Umbilical cord (tissue), 2 donors: ENCODE results near the genes DDX18 and SCTR.

GRCh38 chr2:117012272-117012562, 802.3 kb upstream of the DDX18 start:
- RAMPAGE, long total RNA, result no peak

DNA sequence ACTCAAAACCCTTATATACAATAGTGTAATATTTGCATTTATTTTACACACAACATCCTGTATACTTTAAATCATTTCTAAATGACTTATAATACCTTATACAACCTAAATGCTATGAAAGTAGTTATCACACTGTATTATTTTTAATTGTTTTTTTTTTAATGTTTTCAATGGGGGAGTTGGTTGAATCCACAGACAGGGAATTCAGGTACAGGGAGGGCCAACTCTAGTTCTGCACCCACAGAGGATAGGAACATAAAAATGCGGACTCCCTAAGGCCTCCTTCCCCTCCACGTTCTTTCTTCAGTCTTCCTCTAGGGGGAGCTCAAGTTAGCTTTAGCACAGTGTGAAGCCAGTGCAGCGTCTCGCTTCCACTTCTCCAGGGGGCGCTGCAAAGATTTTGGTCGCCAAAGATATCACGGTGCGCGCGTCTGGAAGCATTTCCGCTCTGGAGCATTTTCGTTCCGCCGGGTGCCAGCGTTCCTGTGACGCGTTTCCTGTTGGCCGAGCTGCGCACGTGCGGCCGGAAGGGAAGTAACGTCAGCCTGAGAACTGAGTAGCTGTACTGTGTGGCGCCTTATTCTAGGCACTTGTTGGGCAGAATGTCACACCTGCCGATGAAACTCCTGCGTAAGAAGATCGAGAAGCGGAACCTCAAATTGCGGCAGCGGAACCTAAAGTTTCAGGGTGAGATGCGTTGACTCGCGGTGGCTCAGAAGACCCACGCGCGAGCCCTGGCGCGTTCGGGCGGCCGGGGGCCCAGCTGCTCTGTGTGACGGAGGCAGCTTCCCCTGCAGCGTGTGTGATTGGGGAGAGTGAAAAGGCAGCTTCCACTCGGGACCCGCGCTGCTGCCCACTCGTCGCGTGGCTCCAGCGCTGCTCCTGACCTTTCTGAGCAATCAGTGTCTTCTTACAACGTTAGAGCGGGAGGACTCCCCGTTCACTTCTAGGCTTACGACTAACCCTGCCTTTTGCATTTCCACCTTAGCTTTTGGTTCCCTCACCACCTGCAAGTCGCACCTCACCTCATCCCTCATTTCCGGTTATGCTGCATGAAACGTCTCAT, at the start of gene DDX18:
TSS of gene DDX18 (plus strand) at position 516 of the 1,066 bp plus-strand sequence.
- RAMPAGE, long total RNA, result start-site peak on the plus strand centred at position 531 of the sequence, 40 bp wide, 243 and 200 reads in 2 replicates

GRCh38 chr2:117815242-117815566, 713 bp downstream of the DDX18 start:
- RAMPAGE, long total RNA, result no peak

DNA sequence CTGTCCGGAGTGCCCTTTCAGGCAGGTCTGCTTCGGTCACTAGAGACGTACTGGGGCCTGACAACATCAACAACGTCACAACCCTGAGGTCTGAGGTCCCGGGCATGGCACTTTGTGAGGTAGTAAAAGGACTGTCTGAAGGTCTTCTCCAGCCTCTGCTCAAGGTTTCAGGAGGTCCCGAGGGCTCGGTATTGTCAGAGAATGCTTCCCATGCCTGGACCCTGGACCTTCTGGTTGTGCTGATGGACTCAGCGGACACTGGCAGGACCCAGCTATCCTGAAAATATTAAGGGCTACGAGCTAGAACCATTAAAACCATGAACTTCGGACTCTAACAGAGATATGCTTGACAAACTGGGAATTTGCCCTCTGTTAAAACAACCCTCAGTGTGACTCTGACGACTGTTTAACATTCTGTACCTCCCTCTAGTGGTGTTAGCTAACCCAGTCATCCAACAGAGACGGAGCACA, 96.6 kb downstream of the CCDC93 start:
- RAMPAGE, long total RNA, result no peak

- RAMPAGE, long total RNA, result no peak
These were observed 67.3 kb downstream of the CCDC93 start for GRCh38 chr2:117946565-117946972.

DNA sequence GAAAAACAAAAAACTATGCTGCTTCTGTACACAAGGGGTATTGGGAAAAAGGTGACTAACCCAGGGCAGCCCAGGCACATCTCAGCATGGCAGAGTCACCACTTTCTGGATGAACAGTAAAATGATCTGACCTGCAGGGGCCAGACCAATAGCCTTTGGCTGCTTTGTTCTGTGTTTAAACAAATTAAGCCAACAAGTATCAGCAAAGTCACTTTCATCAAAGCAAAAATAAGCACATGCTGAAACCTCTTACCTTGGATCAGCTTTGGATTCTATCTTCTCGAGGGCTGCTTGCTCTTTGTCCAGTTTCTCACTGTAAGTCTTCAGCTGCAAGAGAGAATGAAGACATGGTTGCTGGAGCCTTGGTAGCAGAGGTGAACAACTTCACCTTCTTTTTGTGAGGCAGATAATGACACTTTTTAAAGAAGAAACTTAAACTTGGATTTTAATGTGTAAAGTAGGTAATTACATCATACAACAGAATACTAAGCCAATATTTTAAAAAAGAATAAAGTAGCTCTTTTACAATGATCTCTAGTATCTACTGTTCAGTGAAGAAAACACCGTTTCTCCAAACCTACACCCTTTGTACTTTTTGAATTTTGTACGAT, 64.7 kb downstream of the CCDC93 start:
- RAMPAGE, long total RNA, result no peak

GRCh38 chr2:118015652-118016071, 1.8 kb upstream of the CCDC93 start:
- RAMPAGE, long total RNA, result no peak

- RAMPAGE, long total RNA, result no peak
These were observed 2.6 kb upstream of the INSIG2 start for GRCh38 chr2:118085592-118086152.

DNA sequence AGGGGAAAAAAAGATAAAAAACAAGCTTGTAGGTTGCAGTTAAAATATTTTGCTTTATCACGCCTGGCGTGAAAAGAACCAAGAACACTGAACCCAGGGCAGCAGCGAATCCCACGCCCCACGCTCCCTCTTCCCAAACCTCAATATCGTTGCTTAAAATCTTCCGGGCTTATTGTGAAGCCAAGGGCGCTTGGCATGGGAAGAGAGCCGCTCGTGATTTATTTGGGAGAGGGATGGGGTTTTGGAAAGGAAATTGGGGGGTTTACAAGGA, 135.1 kb downstream of the INSIG2 start:
- RAMPAGE, long total RNA, result no peak

GRCh38 chr2:118319084-118319718, 230.9 kb downstream of the INSIG2 start:
- RAMPAGE, long total RNA, result no peak

- RAMPAGE, long total RNA, result no peak
These were observed 60.3 kb downstream of the STEAP3 start for GRCh38 chr2:119283662-119284582.

DNA sequence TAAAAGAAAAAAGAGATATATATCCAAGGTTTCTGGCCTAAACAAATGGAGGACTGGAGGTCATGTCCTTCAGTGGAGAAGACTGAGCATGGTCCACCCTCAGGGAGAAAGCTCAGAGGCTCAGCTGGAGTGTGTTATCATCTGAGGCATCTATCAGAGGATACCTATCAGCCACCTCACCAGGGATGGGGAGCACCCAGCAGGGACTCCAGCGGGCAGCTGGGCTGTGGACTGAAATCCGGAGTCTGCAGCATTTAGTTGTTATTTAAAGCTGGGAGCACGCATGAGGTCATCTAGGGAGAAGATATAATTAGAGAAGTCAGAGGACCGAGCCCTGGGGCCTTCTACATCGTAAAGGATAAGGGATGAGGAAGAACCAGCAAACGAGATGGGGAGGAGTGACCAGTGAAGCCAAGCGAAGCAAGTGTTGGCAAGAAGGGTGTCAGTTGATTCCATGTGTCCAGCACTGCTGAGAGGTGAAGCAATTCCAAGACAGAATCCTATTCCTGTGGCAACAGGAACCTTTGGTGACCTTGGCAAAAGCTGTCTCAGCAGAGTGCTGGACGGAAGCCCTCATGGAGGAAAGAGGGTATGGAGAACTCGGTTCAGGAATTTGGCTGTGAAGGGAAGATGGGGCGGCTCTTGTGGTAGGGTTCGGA, 70.3 kb downstream of the STEAP3 start:
- RAMPAGE, long total RNA, result no peak

GRCh38 chr2:119425617-119426764, 5.7 kb upstream of the TMEM37 start:
- RAMPAGE, long total RNA, result no peak

GRCh38 chr2:119428651-119428980, 3.0 kb upstream of the TMEM37 start:
- RAMPAGE, long total RNA, result no peak

DNA sequence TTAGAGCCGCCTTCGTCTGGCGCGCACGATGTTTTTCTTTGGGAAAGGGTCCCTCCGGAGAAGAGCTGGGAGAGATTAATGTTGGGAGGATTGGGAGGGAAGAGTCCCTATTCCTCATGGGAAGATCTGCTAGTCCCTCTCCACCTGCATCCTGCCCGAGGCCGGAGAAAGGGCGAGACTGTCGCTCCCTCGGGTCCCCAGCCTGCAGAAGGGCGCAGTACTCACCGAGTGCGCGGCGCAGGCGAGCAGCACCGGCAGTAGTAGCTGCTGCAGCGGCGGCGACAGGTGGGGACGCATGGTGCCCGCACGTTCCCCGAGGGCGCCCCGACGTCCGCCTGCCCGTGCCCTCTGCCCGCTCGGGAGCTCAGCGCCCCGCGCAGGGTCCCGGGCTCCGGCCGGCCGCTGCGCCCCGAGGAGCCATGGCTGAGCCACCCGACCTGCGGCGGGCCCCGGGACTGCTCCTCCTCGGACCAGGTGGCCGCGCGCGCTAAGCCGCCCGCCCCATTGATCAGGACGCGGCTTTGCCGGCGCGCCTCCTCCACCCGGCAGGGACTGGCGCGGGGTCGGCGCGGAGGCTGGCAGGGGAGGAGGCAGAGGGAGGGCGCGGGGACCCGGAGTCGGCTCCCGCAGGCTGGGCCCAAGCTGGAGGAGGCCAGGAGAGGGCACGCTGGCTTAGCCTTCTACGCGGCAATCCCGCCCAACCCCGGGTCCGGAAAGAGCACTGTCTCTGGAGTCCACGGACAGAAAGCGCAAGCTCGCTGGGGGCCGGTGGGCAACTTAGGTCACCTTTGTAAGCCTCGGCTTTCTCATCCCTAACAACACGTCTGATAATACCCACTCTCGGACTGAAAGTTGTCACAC, at the start of gene SCTR:
TSS of gene SCTR (minus strand) at position 554 of the 861 bp plus-strand sequence.
- RAMPAGE, long total RNA, result no peak

DNA sequence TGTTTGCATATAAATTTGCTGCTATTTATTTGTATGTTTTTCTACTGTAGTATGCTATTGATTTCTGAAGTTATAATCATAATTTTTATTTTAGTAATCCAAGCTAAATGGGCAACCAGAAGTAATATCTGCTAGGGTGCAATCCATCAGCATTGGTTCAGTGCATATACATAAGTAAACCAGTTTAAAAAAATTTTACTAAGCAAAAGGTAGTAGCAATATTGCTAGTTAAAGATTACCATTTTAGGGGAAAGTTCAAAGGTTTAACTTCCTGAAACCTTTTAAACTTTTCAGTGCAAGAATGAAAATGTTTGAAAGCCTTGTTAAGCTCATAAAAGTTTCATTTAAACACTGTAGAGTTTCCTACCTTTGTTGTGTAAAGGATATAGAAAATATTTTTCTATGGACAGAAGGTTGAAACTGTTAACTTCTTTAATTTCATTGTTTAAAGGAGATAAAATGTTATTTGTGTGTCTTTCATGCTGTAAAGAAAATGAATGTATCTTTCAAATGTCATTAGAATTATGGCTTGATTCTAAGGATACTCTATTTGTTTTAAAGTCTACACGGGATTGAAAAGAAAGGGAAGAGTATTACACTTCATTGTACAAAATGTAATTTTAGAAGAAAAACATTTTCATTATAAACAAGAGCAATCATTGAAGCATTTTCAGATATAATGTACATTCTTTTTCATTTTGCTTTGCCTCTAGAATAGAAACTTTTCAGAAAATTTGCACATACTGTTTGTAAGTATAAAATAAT, 30.9 kb upstream of the EPB41L5 start:
- RAMPAGE, long total RNA, result no peak

DNA sequence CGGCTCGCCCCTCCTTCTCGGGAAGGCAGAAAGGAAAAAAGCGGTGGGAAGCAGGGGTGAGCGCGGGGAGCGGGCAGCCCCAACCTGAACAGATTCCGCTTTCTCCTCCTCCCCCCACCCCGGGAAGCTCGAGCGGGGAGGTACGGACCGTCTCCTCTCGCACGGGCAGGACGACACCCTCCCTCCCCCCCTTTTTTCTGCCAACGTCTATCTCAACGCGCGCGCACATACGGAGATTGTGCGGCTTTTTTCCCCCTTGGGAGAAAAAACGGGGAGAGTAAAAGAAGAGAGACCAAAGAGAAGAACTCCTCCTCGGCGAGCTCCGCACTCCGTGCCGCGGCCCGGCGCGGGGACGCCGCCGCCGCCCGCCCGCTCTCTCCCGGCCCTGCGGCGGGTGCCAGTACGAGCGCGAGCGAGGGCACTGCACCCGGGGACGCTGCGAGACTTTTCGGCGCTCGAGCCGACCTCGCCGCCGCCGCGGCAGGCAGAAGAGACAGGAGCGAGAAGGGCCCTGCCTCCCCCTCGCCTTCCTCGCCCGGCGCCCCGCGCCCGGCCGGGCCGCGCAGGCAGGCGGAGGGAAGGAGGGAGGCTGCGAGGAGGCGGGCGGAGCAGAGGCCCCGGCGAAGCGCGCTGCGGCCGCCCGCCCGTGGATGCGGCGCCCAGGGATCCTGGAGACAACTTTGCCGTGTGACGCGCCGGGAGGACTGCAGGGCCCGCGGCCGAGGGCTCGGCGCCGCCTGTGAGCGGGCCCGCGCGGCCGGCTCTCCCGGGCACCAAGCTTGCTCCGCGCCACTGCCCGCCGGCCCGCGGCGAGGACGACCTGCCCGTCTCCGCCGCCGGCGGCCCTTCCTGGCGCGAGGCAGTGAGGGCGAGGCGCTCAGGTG, 934 bp upstream of the INHBB start:
- RAMPAGE, long total RNA, result no peak

DNA sequence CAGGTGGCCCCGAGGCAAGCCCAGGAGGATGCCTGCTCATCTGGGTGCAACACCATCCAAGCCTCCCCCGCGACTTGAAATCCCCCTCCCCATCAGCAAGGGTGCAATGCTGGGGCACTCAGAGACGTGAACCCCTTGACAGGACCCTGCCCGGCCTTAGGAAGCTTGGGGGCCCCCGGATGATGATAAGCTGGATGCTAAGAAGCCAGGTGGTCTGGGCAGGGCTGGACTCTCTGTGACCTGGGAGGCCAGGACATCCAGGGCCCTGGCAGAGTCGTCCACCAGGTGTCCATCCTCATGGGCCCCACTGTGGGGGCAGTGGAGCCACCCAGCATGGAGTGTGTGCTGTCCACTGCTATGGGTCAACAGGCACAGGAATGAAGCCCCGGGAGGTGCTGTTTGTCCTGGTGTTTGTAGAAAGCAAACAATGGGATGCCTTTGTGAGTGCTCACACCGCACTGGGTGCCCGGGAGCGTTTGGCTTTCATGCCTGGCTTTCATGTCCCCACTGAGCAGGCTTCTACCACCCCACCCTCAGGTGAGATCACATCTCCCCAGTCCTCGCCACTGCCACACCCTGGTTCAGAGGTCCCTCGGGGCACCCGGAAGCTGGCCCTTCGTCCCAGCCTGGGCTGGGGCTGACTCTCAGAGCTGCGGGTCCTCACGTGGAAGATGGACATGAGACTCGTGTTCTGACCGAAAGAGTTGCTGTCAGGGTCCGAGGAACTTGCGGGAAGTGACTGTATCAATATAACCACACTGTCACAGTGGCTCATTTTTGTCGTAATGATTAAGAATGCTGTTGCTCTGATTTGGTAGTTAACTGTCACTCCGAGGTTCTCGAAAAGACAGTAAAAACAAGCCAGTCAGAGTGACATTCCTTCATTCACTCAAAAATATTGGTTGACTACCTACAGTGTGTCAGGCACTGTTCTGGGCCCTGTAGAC, 53.2 kb downstream of the INHBB start:
- RAMPAGE, long total RNA, result no peak

GRCh38 chr2:120566628-120567182, 169.0 kb upstream of the GLI2 start:
- RAMPAGE, long total RNA, result no peak

DNA sequence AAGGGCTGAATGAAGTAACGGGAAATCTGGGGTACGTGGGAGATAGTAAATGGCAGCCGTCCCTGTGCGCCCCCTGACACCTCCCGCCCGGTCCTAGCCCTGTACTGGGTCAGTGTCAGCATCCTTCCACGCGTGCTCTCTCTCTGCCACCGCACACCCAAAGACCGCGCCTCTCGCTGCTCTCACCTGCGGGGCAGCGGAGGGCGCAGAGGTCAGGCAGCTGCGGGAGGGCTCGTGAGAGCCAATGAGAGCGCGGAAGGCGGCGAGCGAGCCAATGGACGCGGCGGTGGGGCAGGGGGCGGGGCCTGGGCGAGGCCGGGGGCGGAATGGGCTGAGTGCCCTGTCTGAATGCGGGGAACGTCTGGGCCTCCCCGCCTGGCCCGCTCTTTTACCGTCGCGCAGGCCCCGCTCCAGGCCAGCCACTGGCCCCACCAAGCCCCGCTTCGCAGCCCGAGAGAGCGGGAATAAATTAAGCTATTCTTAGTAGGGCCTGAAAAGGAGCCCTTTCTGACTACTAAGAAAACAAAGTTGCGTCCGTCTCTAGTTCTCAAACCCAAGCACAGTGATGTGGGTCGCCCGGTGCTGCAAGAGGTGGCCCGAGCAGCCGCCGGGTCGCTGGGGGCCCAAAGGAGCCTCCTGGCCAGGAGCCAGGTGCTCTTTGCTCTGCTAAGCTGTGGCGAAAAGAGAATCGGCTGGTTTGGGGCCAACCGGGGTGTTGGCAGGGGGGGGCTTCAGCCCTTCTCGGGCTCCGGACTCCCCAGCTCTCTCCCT, 81.2 kb upstream of the GLI2 start:
- RAMPAGE, long total RNA, result no peak